ENCODE measurements around the genes HACD2 and KALRN.

DNA sequence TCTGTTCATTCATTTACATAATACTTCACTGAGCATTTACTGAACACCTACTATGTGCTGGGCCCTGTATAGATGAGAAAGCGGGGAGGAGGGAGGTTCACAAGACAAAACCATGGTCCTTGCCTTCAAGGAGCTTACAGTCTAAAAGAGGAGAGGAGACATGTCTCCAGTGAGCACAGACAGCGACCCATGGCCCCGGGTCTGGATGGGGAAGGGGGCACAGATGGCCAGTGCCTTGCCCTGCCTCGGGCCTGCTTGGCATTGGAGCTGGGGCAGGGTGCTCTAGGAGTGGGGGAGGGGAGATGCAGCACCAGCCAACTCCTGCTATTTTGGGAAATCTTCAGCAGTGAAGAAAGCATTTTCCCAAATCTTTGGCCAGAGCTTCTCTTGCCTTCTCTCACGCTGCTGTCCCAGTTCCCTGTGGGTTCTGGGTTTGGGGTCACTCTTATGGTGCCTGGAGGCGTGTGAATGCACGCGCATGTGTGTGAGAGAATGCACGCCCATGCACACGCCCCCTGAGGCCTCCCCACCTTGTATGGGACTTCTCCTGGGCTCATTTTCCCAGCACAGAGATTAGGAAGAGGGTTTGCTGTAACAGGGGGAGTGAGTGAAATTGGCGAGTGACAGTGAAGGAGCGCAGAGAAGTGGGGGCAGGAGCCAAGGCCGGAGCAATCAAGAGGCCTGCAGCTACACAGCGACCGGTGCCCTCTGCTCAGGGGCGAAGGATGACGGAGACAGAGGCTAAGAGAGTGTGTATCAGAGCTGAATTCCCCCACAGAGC lies 71.5 kb downstream of the SEMA5B start:
- RRBS: no CpG with 5 or more reads among the region's 17 CpGs

DNA sequence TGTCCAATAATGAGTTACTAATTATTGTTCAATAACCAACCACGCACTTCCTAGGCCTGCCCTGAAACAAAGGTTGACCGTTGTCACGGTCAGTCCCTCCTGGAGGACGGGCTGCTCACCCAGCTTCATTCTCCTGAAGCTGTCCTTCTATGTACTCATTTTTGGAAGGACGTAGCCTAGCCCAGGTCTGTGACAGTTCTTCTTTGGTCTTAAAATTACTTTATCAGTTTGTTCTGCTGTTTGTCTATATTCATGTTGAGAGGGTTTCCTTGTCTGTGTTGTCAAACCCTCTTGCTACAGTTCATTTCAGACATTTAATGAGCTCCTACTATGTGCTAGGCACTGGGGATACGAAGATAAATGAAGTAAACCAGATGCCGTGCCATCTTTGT lies 8.2 kb upstream of the PDIA5 start:
- RRBS: no CpG with 5 or more reads among the region's 7 CpGs

DNA sequence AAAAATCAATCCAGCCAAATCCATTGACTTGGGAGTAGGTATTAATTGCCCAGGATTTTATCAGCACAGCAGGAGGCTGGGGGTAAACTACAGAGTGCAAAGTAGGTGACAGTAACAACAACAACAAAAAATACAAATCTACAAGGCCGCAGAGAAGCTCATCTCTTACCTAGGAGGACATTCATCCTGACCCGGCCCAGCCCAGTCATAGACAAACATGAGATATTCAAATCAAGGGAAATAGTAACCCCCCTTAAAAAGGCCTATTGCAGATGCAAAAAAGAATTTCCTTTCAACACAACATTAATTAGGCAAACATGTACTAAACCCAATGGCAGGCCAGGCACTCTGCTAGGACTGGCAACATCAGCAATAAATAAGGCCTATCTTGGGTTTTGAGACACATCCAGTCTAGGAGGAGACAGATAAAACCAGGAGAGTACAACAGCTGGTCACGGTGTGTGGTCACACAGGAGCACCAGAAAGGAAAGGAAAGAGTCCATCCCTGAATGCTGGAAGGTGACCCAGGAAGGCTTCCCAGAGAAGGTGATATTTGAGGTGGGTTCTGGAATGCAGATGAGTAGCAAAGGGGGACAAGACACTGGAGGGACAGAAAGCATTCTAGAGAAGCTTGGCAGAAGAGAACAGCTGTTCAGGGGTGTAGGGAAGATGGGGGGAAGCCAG lies 61.3 kb downstream of the ADCY5 start:
- RRBS: no CpG with 5 or more reads among the region's 3 CpGs

DNA sequence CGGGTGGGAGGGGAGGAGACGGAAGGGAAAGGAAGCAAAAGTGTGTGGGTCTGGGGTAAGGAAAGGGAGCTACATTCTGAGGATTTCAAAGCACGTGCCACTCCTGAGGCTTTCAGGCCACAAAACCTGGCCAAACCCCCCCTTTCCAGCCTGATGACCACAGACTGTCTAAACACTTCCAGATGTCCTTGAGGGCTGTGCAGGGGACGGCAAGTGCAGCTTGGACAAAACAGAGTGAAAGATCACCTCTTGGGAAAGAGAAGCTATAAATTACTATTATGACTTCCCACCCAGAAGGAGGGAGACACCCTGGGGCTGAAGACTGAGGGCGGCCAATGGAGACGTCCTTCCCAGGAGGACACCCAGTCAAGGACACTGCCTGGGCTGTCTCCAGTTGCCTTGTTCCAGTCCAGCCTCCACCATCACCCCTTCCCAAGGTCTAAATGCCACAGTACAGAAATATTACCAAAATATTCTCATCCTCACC lies 57.7 kb downstream of the ADCY5 start:
- RRBS: no CpG with 5 or more reads among the region's 6 CpGs

GRCh38 chr3:123396597-123397379 lies 52.1 kb downstream of the ADCY5 start:
- RRBS: no CpG with 5 or more reads among the region's 11 CpGs

- RRBS: no CpG with 5 or more reads among the region's 7 CpGs
Observed at GRCh38 chr3:123399819-123400461, 49.0 kb downstream of the ADCY5 start.

GRCh38 chr3:123404186-123405638 lies 44.2 kb downstream of the ADCY5 start:
- RRBS: no CpG with 5 or more reads among the region's 21 CpGs

- RRBS: 22% methylated on average over 42 of the region's 128 CpGs
Observed at GRCh38 chr3:123447324-123448446, 1.2 kb downstream of the ADCY5 start.

DNA sequence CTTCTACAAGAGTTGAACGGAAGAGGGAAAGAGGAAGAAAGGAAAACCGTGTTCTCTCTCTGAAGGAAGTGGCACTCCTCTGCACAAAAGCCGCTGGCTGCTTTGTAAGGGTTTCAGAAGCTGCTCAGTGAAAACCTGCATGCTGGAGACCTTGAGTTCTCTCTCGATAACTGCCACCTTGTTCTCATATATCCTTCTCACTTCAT lies 61.7 kb downstream of the HACD2 start:
- RRBS: no CpG with 5 or more reads among the region's 4 CpGs

- RRBS: 1% methylated on average over 55 of the region's 68 CpGs
Observed at GRCh38 chr3:123584548-123585113, at the start of gene HACD2. HACD2 (minus strand) TSS chr3:123585053.

DNA sequence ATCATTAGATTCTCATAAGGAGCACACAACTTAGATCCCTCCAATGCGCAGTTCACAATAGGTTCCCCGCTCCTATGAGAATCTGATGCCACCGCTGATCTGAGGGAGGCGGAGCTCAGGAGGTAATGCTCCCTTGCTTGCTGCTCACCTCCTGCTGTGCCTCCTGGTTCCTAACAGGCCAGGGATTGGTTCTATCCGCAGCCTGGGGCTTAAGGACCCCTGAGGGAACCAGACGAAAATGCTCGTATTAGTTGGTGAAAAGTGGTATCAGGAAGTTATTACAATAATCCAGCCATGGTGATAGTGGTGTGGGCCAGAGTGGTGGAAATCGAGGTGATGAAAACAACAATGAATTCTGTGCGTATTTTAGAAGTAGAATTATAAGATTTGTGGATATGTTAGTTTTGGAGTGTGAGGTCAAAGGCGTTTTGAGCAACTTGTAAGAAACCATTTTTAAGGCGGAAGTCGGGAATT lies 1.4 kb upstream of the HACD2 start:
- RRBS: no CpG with 5 or more reads among the region's 12 CpGs

- RRBS: no CpG with 5 or more reads among the region's 6 CpGs
Observed at GRCh38 chr3:123641581-123642014, 56.7 kb upstream of the HACD2 start.

GRCh38 chr3:123694201-123695269 lies 109.7 kb upstream of the HACD2 start:
- RRBS: no CpG with 5 or more reads among the region's 8 CpGs

GRCh38 chr3:123750621-123751406 lies 133.3 kb downstream of the MYLK start:
- RRBS: no CpG with 5 or more reads among the region's 3 CpGs

DNA sequence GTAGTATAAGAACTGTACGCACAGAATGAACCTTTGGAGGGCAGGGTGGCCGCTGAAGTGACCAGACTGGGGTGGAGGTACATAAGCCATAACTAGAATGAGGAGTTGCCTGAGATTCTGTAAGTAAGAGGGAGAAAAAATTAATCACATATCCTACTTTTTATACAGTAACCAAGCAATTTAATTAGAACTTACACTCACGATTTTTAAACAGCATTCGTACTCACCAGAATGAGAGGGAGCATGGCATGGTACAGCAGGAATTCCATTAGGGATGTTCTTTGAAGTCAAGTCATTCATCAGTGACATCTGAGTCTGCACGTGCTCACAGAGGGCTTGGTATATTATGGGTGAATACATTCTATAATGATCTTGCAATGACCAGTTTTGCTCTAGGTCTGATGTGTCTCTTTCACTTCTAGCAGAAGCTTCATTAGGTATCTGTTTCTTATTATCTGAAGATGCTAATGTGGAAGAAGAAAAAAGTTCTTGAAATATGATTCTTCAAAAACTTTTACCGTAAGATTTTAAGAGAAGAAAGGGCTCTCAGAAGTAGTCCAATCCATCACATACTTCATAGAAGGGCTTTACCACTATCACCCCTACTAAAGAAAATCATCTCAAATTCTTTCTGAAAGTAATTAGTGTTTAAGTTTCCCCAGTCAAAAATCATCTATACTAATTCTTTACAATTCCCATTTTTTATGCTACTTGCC lies 12.2 kb downstream of the CCDC14 start:
- RRBS: no CpG with 5 or more reads among the region's 6 CpGs

- RRBS: no CpG with 5 or more reads among the region's 3 CpGs
Observed at GRCh38 chr3:123955124-123955839, 5.7 kb downstream of the CCDC14 start.

- RRBS: 3% methylated on average over 26 of the region's 76 CpGs
Observed at GRCh38 chr3:124032615-124033483, at the start of gene KALRN. KALRN (plus strand) TSS chr3:124033369.

DNA sequence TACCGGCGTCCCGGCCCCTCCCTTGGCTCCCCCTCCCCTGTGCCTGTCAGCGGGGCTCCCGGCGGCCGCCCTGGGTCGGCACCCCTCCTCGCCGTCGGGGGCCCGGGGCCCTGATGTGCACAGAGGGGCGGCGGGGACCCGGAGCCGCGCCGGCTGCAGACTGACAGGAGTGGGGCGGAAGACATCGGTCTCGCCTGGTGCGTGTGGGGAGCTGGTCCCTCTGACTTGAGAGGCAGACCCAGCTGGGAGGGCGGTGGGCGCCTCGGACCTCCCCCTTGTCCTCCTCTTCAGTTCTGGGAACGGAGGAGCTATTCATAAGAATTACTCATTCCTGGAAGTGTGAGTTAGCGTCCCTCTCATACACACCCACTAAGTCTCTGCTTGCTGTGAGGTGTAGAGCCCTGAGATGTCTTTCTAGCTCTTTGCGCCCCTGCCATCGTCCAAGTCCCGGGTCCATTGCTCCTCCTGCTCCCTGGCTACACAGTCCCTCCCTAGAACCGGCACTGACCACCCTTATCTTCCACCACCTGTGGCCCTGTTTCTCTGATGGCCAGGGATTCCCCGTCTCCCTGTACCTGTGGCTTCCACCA lies 1.1 kb downstream of the KALRN start:
- RRBS: 26% methylated on average over 12 of the region's 32 CpGs

DNA sequence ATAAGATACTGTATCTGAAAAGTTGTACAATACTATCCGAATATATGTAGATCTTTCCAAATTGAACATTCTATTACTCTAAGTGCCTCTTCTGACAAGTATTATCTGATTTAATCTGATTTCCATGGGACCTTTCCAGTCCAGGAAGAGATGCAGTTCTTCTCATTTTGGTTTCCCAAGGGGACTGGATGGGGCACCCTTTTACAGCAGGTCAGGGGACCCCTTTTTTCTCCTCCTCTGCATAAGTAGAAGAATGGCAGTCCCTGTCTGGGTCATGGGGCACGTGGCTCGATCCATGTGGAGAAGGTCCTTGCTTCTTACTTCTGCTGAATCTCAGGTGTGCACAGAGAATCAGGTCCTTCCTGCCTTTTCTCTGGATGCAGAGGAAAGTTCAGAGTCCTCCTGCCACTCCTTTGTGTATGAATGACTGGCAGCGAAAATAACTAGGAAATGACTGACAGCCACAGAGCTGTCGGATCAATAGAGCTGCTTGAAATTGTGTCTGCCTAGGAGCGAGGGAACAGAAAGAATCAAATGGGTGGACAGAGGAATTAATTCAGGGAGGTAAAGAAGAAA lies 8.3 kb downstream of the KALRN start:
- RRBS: no CpG with 5 or more reads among the region's 6 CpGs

DNA sequence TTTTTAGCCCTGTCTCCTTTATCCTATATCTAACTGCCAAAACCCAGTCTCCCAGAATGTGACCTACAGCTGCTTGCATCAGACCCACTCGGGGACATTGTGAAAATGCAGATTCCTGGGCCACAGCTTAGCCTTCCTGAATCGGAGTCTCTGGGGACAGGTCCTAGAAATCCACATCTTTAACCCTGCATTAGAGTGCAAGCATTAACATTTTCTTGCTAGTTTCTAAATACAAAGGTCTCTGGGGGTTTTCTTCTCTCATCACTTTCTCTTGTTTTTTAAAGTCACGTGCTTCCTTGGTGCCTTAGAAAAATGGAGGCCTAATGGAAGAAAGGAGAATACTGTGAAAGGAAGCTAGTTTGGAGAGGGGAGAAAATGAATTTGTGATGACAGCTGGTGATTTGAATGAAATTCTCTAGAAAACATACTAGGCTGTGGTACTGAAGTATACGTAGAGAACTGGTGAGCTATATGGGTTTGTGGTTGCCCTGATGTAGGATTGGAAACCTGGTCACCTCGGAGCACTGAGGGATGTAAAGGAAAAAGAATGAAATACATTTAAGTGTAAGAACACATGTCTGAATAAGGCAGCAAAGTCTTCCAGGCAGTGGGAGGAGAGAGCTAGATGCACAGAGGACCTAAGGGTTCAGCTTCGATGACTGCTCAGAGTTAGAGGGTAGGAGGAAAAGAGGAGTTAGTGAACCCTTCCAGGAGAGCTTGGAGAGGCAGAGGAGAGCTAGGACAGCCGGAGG lies 29.4 kb downstream of the KALRN start:
- RRBS: no CpG with 5 or more reads among the region's 7 CpGs